PFSK-1 (cell line): ENCODE data around the gene COX7C.

- RRBS = no CpG with 5 or more reads among the region's 4 CpGs
Measured at GRCh38 chr5:85293385-85293732, 908.7 kb upstream of the EDIL3 start.

DNA sequence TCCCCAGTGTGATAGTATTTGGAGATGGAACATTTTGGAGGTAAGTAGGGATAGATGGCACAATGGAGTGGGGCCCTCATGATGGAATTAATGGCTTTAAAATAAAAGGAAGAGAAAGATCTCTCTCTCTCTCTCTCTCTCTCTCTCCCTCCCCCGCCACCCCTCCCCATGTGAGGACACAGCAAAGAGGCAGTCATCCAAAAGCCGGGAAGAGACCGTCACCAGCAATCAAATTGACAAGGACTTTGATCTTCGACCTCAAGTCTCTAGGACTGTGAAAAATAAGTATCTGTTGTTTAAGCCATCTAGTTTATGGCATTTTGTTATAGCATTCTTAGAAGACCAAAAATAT is 644.6 kb upstream of the COX7C start:
- RRBS = no CpG with 5 or more reads among the region's 4 CpGs

DNA sequence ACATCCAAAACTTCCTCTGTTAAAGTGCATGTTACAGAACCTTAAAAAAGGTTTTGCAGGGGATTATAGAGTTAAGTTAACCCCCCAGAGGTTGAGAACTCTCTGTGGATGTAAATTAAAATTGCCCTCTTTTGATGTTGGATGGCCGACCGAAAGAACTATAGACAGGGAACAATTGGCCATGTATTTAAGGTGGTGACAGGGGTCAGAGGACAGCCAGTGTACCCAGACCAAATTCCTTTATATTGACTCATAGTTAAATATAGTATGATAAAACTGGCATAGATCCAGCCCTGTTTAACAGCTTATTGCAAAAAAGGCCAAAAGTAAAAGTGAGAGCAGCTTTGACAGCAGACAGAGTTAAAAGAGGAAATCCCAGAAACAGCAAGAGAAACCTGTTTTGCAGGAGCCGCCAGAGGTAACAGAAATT is 156.6 kb upstream of the COX7C start:
- RRBS = no CpG with 5 or more reads among the region's 3 CpGs

GRCh38 chr5:86568795-86569070 is 49.0 kb upstream of the COX7C start:
- RRBS = no CpG with 5 or more reads among the region's 12 CpGs

- RRBS = 2% methylated on average over 7 of the region's 42 CpGs
Measured at GRCh38 chr5:86617702-86618565, at the start of gene COX7C. COX7C (plus strand) TSS chr5:86617941.

DNA sequence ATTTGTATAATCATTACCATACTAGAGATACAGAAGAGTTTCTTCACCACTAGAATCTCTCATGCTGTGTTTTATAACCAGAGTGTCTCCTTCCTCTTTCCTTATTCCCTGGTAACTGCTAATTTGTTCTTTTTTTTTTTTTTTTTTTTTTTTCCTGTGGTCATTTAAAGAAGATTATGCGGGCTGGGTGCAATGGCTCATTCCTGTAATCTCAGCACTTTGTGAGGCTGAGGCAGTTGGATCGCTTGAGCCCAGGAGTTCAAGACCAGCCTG is 11.0 kb downstream of the RASA1 start:
- RRBS = no CpG with 5 or more reads among the region's 2 CpGs

- RRBS = no CpG with 5 or more reads among the region's 1 CpG
Measured at GRCh38 chr5:87405606-87406123, 7.1 kb downstream of the CCNH start.

- RRBS = no CpG with 5 or more reads among the region's 4 CpGs
Measured at GRCh38 chr5:87408320-87409093, 4.2 kb downstream of the CCNH start.

DNA sequence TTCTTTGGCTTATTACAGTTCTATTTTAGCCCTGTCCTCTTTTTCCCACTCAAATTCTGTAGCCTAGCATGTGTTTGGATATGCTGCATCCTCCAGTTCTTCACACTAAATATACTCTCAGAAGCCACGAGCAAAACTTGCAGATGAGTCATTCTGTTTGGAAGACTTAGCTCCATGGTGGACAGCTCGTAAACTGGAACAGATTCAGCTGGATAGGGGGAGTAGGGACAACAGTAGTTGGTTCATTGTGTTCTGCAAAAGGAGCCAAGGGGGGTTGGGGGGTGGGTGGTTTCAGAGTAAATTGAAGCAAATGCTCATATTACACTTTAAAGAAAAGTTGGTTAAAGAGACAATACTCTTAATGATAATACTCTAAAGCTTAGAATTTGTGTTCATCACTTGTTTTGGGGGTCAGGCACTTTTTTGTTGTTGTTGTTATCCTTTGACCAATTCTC is 369.3 kb downstream of the TMEM161B start:
- RRBS = no CpG with 5 or more reads among the region's 2 CpGs

DNA sequence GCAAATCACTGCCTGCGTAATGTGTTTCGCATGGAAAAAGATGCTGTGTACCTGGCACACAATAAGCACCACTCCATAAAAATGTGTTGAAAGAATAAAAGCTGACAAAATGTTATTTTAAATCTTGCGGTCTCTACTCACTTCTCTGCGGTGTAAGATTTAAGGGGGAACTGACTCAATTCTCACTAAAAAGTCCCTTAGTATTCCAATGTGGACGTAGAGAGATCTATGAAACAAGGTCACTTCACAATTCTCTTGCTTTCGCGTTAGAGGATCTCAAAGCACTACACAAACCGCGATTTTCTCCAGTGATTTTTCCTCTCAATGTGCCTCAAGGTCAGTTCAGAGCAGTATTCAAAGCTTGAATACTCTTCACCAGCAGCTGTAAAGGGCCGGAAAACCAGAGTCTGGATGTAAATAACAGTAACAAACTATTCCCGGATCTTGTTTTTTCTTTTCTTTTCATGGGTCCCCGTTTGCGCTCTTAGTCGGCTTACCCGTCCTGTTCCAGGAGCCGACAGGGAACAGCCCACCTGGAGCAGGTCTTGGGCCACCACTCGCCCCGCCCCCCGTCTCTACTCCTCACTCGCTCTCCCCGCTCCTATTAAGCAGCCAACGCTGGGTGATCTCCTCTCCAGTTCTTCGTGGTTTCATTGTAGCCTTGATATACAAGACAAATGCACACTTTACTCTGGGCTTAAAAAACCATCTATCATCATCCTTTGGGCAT is 128.2 kb downstream of the TMEM161B start:
- RRBS = no CpG with 5 or more reads among the region's 23 CpGs

DNA sequence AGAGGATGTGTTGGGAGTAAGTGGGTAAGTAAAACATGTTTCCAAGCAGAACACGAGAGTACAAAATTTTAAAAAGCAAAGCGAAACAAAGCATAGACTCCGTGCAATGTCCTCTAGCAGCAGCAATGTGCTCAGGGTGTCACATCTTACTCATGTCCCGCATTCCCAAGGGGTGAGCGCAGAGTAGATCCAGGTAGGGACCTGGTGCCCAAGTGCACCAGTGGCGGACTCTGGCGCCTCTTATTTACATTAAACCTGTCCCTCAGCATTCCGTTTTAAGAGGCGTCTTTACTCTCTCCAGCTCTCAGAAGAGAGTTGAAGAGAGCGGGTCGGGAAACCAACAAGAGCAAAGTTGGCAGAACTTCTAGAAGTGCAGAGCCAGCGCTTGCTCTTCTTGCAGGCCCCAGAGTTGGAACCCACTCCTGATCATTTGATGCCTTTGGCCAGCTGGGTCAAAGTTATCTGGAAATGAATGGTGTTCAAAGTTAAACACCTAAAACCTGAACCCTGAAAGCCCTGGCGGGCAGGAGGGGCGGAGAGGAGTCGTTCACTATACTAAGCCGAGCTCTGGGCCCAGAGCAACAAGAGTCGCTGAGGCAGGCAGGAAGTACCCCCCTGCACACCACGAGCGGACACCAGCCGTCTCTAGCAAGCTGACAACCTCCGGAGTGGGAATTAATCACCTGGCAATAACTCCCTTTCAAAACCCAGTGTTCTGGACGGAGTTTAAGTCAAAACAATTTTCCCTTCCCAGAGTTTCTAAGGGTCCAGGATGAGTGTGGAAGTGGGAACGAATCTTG is 122.9 kb downstream of the TMEM161B start:
- RRBS = no CpG with 5 or more reads among the region's 23 CpGs

DNA sequence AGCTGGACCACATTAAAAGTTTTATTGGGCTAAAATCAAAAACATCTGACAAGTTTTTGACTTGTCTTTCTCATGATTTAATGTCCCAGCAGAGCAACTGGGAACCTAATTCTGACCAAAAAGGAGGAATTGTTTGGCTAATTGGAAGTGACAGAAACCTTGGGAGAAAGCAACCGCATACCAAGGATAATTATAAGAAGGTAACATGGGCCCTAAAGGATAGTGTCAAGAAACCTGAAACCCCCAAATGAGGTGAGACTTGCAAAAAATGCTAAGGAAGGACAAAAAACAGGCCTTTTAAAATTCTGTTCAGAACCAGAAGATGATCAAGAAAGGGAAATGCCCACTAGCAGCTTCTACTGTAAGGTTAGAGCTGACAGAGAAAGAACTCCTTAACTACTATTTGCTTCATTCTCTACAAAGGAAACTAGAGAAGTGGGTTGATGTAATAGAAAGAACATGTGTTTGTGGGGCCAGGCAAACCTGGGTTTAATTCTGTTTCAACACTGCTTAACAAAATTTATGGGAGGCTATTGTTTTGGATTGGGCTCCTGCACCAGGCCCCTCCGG is 17.1 kb upstream of the TMEM161B start:
- RRBS = no CpG with 5 or more reads among the region's 2 CpGs

- RRBS = no CpG with 5 or more reads among the region's 16 CpGs
Measured at GRCh38 chr5:88666737-88667214, 216.2 kb downstream of the MEF2C start.

GRCh38 chr5:88677920-88678932 is 204.8 kb downstream of the MEF2C start:
- RRBS = 51% methylated on average over 10 of the region's 59 CpGs

DNA sequence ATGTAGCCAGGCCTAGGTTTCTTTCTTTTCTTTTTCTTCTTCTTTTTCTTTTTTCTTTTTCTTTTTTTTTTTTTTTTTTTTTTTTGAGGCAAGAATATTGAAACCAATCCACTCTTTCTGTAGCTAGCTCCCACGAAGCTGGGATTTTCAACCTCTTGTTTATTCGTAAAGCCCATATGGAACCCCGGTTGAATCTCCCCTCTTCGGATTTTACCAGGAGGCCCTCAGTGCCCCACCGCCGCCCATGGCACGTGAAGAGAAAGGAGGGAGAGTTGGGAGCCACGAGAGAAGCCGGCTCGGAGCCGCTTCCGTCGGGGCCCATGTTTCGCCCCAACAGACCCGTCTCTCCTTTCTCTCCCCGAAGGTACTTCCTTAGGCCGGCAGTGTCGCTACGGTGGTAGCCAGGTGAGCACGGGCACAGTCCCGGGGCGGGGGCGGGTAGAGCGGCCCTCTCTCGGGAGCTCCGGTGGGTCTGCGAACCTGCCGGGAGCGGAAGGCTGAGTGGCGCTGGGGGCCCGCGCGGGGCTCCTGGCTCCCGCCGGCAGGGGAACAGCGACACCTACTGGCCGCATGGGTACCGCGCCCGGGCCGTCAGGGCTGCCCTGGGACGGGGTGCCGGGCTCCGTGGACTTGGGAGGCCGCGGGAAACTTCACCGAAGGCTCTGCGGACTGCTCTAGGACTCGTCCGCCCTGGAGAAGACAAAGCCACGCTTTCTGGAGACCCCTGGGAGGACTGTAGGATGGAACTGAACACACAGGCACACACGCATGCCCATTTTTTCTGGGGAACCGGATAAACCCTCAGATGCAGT is 202.7 kb downstream of the MEF2C start:
- RRBS = 5% methylated on average over 32 of the region's 53 CpGs

DNA sequence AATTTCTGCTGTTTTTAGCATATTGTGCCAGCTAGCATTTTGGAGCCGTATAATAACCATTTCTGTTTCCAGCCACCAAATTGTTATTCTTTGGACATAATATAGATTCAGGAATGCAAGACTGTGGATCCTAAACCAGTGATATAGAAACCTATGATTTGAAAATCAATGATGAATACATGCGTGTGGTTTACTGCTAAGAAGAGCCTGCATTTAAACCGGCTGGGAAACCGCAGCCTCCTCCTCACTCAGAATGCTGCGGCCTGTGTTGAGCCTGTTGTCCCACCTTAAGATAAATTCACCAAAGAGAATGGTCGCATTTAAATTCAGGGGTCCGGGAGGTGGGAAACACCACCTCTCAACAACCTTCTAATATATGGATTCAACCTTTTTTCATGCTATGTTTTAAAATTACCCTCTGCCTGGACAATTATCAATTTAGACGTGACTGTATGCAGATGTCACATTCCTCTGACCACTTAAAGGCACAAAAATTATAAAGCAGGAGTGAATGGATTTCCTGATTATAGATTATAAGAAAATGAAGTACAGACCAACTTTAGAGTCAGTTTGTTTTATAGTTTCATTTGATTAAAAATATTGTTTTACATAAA is 147.9 kb downstream of the MEF2C start:
- RRBS = 88% methylated on average over 4 of the region's 8 CpGs

DNA sequence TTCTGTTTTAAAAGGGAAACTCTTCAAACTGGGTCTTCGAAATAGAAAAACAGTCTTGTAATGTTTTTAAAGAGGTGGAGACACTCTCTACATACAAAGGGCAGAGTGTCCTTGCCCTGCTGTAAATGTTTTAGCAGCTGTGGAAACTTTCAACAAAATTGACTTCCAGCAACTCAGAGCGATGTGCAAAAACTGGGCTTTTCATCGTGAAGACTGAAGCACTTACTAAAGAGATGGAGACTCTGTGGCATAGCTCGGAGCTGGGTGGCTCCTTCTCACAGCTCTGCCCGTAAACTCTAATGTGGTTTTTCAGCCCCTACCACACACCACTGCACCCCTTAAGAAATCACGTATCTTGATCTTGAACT is 124.5 kb downstream of the MEF2C start:
- RRBS = no CpG with 5 or more reads among the region's 6 CpGs

GRCh38 chr5:88877521-88878217 is 5.3 kb downstream of the MEF2C start:
- RRBS = no CpG with 5 or more reads among the region's 4 CpGs

DNA sequence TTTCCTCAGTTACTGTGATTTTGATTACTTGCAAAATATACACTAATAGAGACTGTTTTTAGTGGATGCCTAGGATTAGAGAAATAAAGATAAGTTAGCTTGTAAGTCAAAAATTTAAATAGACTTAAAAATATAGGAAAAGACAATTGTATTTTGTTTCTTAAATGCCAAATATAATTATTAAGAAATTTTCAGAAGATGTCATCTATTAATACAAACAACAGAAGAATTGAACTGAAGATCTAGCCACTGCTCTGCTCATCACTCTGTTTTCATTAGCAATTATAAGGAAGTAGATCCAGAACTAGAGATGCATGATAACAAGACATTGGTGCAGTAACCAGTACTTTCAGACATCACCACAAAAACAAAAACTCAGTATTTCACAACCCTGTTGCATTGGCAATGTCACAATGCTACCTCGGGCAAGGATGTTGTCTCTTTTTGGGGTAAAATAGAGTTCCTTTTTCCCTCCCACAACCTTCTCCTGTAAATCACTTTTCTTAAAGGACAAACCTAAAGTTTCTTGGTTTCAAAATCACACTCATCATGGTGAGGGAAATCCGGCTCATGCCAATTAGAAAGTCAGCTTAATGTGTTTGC is 419.9 kb upstream of the MEF2C start:
- RRBS = no CpG with 5 or more reads among the region's 2 CpGs